Measurements from ENCODE around the gene ABCD2.

GRCh38 chr12:32802182-32802565 is 46.5 kb upstream of the YARS2 start:
- PRO-cap, result no peak
- RAMPAGE, long total RNA, result no peak

GRCh38 chr12:32821281-32821719 is 65.6 kb upstream of the YARS2 start:
- PRO-cap, result no peak
- RAMPAGE, long total RNA, result no peak

- PRO-cap, result no peak
- RAMPAGE, long total RNA, result no peak
Measured at GRCh38 chr12:32893449-32893898, 3.1 kb downstream of the PKP2 start.

DNA sequence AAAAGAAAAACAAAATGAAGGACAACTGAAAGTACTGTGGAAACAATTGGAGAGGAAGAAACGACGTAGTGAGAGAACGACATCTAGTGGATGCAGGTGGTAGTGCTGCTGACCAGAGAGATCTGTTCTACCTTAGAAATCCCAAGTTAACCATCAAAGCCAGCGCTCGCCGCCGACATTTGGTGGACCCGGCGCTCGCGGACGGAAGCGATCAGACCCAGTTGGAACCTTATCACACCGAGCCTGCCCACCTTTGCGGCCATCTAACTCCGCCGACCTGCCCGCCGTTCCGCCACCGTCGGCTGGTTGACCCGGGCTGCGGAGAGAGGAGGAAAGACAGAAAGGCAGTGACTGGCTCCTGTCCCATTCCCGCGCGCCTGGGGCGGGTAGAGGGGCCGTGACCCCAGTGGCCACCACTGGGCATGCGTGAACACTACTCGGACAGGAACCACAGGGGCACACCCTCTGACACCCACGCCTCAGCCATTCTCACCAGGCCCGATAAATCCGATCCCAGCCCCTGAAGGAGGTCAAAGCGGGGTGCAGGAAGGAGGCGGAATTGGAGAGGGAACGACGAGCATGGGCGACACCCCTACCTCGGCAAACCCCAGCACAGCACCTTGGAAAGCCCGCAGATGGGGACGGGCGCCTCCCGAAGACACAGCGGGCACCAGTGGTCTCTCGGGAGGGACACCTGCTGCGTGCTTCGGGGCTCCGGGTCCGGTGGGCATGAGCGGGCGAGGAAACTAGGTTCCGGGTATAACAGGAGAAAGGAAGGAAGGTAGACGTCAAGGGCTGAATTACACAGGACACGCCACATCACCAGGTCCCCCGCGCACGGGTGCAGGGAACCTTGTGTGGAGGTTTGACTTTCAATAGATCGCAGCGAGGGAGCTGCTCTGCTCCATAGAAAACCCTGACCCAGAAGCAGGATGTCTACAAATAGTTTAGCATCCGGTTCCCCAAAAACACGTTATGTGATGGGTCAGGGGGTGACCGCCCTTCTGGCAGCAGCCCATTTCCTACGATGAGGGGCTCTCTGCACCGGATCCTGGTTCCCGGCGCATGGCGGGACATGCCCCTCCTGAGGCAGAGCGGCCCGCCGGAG is 196.6 kb downstream of the ALG10 start:
- PRO-cap, result no peak
- RAMPAGE, long total RNA, result no peak

DNA sequence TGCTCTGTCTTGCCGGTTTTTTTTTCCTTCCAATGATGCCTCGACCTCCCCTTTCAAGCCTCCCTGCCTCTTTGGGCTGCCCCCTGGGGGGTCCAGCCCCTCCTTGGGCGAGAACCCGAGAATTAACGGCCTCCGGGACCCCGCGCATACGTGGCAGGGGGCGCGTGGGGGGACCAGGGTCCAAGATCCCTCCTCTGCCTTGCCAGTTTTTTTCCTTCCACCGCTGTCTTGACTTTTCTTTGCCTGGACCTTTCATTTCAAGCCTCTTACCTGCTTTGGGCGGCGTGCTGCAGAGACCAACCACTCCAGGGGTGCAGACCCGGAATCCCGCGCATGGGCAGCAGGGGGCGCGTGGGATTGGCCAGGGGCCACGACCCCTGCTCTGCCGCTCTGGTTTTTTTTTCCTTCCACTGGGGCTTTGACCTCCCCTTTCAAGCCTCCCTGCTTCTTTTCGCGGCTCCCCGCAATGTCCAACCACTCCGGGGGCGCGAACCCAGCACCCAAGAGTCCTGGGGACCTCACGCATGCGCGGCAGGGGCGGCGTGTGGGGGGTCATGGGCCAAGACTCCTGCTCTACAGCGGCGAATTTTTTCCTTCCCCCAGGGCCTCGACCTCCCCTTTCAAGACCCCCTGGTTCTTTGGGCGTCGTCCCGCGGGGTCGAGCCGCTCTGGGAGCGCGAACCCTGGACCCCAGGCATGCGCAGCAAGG is 325.0 kb downstream of the ALG10 start:
- PRO-cap, result no peak
- RAMPAGE, long total RNA, result no peak

GRCh38 chr12:34350317-34351092 is 328.2 kb downstream of the ALG10 start:
- PRO-cap, result no peak
- RAMPAGE, long total RNA, result no peak

DNA sequence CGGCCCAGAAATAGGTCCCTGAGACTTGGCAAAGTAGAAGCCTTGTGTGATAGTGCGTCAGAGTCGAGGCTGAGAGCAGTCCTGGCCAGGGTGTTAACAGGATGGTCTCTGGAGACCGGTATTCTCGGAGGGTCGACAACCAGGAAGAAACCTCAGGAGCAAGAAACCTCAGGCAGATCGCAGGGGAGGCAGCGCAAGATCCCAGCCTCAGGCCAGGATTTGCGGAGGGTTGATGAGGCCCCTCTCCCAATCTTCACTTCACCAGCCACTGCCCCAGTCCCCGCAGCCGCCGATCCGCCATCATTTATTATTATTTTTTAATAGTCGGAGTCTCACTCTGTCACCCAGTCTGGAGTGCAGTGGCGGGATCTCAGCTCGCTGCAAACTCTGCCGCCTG is 768.7 kb upstream of the ALG10B start:
- PRO-cap, result no peak
- RAMPAGE, long total RNA, result no peak

- PRO-cap, result no peak
- RAMPAGE, long total RNA, result no peak
Measured at GRCh38 chr12:38053518-38054052, 263.0 kb upstream of the ALG10B start.

DNA sequence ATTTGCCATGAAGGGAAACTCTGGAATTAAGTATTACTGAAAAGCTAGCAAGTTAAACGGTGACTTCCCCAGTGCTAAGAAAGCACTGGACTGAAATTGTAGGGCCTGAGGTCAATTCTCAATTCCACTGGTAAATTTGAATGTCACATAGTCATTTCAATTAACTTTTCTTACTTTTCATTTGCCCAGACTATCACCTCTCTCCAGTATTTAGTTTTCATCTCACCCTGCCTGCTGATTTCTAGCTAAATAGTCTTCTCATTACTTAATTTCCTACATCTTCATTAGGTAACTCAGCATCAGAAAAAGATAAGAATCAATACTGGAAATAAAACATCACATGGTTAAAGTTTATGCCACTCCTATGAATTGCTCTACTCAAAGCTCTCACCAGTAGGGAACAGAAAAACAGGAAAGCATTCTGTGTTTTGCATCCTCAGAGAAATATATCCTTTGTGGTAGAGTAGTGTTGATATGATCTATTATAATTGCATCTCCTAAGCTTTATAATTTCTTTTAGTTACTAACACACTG is 10.1 kb downstream of the CPNE8 start:
- PRO-cap, result no peak
- RAMPAGE, long total RNA, result no peak

DNA sequence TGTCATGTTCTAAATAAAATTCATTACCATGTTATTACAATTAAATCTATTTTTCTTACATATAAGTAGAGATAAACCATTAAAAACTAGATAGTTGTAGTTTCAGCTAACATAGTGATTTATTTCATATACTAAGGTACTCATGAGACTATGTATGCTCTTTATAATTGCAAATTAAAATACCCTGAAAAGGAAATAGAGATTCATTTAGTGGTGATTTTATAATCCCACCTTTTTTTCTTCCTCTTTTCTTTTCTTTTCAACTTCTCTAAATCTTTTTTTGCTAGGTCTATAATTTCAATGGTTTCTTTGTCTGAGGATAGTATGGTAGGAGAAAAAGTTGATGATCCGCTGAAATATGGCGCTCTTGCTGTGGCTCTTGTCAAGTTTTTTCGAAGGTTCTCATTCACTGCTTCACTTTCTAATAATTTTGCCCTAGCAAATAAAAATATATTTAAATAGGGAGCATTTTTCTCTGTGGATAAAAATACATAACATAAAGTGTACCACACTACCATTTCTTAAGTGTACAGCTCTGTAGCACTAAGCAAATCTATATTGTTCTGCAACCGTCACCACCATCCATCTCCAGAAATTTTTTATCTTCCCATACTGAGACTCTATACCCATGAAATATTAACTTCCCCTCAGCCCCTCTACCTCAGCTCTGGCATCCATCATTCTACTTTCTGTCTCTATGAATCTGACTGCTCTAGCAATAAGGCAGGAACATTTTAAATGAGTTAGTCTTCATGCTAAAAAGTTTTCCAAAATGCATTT is 91.2 kb downstream of the KIF21A start:
- PRO-cap, result no peak
- RAMPAGE, long total RNA, result no peak

GRCh38 chr12:39441761-39442265 is 1.1 kb downstream of the KIF21A start:
- PRO-cap, result no peak
- RAMPAGE, long total RNA, result no peak

DNA sequence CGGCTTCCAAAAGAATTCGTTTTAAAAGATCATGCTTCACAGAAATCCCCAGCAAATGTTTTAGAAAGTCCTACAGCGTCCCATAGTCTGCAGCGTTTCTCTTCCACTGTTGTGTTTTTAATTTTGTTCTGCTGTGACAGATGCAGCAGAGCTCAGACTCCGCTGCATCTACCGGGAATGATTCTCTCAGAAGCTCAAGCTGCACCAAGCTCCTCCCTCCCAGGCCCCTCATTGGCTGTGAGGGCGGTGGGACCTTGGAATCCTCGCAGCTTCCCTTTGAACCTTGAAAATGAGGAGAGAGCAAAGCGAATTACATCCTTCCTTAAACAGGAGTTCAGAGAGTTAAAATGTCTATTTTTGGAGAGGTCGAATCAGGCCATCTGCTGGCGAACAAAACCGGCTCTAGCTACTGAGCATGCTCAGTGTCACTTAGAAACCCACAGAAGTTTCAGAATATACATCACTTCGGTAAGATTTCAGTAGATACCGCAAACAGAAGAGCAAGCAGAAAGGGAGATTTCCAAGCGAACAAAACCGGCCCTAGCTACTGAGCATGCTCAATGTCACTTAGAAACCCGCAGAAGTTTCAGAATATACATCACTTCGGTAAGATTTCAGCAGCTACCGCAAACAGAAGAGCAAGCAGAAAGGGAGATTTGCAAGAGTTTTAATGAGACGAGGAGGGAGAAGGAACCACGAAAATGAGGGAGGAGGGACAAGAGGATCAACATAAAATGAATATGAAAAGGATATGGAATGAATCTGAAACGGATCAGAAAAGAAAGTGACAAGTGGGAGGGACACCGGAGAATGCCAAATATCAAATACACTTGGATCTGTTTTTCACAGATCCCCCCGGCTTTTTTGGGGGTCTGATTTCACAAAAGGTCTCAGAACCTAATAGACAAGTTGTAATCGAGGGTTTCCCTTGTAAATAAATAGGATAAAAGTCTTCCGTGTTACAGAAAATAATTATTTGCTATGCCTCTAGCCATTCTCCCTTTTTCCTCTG is at the start of gene ABCD2:
TSS of gene ABCD2 (minus strand) at position 170 of the 1,012 bp plus-strand sequence.
- PRO-cap, result no peak
- RAMPAGE, long total RNA, result no peak

DNA sequence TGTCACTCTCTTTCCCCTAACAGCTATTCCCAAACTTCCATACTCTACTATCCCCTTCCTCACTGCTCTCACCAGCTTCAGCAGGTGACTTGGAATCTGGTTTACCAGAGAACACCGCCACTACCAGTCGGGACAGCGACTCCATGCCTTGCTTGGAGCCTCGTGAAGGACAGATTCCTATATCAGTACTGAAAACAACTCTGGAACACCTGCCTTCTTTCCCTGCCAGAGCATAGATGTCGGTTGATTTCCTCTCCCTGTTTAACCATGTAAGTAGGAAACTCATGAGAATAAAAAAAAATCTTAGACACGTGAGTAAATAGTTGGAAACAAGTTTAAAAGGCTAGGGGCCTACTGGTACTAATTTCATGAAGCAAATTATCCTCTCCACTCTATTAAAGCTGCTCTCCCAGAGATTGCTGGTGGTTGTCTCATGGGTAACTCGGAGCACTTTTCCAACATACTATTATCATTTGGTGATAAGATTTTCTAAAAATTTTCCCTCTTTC is 213.1 kb downstream of the C12orf40 start:
- PRO-cap, result no peak
- RAMPAGE, long total RNA, result no peak

DNA sequence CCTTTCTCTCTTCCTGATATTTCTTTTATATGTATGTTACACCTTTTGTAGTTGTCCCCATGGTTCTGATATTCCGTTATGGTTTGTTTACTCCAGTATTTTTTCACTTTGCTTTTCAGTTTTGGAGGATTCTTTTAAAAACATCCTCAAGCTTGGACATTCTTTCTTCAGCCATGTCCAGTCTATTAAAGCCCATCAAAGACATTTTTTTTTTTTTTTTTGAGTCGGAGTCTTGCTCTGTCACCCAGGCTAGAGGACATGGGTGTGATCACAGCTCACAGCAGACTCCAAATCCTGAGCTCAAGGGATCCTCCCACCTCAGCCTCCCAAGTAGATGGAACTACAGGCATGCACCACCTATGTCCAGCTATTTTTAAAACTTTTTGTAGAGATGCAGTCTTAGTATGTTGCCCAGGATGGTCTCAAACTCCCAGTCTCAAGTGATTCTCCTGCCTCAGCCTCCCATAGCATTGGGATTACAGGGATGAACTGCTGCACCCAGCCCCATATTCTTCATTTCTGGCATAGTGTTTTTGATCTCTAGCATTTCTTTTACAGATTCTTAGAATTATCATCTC is 31.8 kb downstream of the SLC2A13 start:
- PRO-cap, result no peak
- RAMPAGE, long total RNA, result no peak

DNA sequence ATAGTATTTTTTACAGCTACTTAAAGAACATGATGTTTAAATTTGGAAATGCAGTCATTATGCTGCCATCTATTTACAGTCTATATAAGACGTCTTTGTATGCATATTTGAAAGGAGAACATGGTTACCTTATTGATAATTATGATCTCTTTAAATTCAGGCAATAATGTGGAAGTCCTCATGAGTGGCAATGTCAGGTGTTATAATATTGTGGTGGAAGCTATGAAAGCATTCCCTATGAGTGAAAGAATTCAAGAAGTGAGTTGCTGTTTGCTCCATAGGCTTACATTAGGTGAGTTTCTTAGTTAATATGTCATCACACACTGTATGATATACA is 18.6 kb downstream of the LRRK2 start:
- PRO-cap, result no peak
- RAMPAGE, long total RNA, result no peak

- PRO-cap, result no peak
- RAMPAGE, long total RNA, result no peak
Measured at GRCh38 chr12:41282357-41283155, 94.4 kb downstream of the PDZRN4 start.

- PRO-cap, result no peak
- RAMPAGE, long total RNA, result no peak
Measured at GRCh38 chr12:41291791-41292175, 103.7 kb downstream of the PDZRN4 start.

- PRO-cap, result no peak
- RAMPAGE, long total RNA, result no peak
Measured at GRCh38 chr12:41572191-41573489, 384.5 kb downstream of the PDZRN4 start.

GRCh38 chr12:42082320-42082811 is 62.3 kb downstream of the GXYLT1 start:
- PRO-cap, result no peak
- RAMPAGE, long total RNA, result no peak

DNA sequence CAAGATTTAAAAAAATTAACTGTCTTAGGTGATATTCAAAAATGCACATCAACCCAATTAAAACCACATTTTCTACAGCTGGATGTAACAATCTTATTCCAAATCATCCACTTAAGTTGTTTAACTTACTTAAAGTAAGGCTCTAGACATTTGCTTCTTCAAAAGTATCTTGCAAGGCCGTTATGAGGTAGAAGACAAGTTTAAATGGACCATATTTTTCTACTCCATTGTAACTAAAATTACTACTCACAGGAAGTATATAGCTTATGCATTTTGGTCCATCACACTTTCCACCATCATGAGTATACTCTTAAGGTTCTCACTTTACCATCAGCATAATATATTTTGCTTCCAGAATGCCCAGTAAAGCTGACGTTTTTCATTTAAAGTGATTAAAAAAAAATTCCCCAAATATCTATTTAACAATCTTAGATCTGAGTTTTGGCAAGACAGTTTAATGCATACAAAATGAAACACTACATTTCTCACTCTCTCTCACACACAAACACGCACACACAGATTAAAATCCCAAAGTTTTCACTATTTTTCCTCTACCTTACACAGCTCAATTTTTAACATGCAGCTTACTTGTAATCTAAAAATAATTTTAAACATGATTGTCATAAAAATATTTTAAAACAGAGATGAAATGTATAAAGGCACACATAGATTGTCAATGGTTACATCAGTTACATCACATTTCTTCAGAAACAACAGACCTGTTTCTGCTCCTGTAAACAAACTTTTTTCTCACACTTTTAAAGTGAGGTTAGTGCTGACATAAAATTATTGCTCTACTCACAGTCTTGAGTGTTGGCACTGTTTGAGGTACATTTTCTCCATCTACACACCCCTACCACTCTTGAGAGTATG is 57.8 kb downstream of the GXYLT1 start:
- PRO-cap, result no peak
- RAMPAGE, long total RNA, result no peak

Measured in Karpas-422 (cell line).